Ascending aorta (tissue), 1 donor: ENCODE results near the gene NAALADL2.

DNA sequence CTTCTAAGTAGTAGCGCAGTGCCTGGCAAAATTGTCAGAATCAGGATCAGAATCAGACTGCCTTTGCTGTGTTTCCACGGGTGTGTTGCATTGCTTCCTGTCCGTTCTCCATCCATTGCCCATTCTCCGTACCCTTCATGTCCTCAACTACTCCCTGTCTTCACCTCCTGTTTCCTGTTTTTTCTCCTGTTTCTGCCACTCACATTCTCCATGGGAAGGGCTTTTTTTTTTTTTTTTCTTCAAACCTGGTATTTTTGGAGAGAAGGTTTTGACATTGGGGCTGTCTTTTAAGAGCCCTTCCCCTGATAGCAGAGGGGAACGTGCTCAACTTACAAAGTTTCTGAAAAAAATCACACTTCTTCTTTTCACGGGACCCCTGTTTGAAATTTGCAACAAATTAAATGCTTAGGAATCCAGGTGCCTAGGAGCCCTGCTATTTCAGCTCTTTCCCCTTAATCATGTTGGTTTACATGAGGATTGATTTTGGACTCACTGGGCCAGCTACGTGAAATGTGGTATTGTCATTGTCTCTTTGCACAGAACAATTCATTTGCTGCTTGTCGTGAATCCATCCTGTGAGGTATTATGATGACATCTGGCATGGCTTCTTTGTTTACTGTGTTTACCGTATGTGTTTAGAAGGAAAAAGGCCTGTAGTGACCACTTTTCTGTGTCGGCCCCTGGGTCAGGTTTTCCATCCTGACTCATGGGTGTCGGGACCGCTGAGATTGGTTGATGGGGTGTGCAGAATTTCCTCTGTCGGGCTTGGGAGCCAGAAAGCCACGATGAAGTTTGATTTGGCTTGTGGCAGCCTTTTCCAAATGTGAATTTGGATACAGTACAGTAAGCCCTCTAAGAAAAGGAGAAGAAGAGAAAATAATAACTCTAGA is 113.2 kb downstream of the FNDC3B start:
- PRO-cap, result no peak

DNA sequence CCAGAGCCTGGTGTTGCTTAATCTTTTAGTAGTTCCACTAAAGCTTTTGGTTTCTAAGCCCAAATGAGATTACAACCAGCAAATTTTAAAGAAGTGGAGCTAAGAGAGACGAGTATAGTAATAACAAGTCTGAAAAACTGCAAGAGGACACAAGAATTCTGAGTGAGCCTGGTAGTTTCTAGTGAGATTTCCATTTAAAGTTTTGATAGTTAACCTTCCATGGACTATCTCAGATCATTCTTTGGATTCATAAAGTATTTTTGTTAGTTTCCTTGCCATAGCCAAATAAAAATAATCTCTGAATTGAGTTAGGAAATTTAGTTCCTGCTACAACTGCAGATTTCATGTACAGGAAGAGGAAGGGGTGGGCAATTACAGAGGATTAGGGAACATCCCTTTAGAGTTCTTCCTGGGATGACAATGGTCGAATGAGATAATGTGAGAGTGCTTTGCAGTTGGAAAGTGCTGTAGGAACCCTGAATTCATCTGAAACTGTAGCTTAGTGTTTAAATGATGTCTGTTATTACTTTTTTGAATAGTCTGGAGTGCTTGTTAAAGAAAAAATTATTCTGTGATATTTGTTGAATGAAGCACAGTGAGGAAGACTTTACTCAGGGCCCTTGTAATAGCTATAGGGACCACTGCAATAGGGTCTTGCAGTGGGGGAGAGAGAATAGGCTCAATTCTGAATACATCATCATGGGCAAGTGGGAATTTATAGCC is 137.0 kb downstream of the FNDC3B start:
- PRO-cap, result no peak

GRCh38 chr3:172247325-172247962 is 200.8 kb downstream of the GHSR start:
- PRO-cap, result no peak

GRCh38 chr3:172251124-172251701 is 197.0 kb downstream of the GHSR start:
- PRO-cap, result no peak

DNA sequence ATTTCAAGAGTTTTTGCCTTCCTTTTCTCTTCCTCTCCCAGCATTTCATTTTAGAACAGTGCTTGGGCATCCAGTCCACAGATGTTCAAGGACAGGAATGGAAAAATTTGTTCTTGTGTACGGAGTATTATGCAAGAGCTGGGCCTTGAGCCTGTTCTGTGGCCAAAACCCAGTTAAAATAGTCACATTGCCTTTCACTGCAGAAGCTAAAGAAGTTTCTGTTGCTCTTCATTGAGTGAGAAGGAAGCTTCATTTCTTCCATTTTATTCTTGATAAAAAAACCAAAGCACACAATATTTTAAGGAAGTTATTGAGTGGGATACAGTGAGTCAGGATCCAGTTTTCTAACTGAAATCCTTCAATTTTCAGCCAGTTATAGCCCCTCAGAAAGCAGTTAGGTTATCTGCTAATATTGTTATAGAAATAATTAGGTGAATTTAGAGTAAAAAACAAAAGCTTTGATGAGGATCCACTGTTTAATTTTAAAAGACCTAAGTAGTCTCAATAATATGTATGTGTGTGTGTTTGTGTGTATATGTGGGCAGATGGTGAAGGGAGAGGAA is 191.8 kb downstream of the GHSR start:
- PRO-cap, result no peak

- PRO-cap, result no peak
These were observed 175.9 kb downstream of the GHSR start for GRCh38 chr3:172272270-172272762.

DNA sequence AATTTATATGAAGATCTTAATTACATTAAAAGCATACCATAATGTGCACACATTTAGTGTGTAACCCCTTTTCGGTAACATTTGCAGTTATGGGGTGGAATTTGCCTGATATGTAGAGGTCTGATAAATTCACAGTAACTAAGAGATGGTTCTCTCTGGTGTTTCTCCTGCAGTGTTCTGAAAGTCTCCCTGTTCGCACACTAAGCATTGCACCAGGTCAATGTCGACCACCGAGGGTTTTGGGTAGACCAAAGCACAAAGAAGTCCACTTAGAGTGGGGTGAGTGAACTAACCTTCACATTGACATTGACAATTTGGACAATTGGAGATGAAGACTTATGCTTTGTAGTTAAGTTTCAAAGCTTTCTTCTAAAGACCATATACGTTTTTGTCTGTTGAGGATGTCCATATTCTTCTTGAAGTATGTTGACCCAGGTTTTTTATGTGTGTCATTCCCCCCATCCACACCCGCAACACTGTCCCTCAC is 105.4 kb downstream of the GHSR start:
- PRO-cap, result no peak

GRCh38 chr3:172351562-172352242 is 96.6 kb downstream of the GHSR start:
- PRO-cap, result no peak

DNA sequence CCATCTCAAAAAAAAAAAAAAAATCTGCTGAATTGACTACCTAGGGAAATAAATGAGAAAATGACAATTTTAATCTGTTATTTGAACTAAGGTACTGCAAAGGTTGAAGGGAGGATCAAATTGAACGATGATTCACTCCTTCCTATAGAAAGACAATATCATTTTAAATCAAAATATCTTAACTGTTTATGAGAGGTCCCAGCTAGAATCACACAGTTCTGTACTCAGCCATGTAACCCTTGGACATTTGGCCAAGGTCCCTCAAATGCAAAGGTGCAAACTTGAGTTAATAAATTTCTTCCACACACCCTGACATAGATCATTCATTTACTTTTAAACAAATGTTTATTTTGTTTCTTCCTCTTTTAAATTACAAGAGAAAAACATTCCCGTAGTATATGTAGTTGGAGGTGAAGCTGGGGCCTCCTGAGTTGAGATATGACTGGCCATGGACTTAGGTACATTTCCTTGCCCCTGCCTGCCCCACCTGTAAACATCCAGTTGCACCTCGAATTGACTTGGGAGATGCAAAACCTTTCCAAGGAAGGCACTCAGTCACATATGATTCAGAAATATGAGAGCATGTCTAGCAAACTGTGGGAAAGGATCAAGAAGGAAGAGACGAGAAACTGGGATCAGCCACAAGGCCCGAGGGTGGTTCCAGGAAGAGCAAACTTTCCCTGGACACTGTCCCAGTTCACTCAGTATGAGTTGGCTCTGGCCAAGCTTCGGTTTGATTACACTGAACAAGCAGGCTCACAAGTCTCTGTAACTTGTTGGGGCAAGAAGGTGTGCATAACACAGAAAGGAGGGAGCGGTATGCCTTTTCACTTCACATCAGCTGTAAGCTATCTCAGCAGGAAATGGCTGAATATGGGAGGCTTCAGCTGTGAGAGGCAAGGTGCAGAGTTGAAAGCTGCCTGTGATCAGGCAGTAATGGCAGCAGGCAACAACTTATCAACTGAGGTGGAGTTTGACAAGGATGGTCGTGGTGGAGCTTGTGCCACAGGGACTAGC is 6.7 kb downstream of the TNFSF10 start:
- PRO-cap, result no peak

GRCh38 chr3:172550469-172550854 is 27.2 kb upstream of the TNFSF10 start:
- PRO-cap, result no peak

DNA sequence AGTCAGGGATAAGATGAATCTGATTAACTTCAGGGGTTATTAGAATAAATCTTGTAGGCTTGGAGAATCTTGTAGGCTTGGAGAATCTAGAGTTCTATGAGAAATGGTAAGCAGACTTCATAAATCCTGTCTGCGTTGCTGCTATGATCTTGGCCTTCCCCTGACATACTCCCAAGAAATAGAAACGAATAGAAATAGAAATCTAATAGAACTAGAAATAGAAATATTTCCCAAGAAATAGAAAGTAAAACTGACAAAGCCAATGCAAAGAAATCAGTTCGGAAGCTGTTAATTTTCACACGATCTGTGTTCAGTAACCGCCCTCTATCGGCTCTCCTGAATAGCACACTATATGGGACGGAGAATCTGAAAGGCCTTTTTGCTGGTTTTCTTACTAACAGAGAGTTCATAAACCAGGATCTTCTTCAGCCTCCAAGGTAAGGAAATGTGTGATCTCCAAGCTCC is 72.8 kb upstream of the TNFSF10 start:
- PRO-cap, result no peak

GRCh38 chr3:172601597-172601849 is 78.3 kb upstream of the TNFSF10 start:
- PRO-cap, result no peak

DNA sequence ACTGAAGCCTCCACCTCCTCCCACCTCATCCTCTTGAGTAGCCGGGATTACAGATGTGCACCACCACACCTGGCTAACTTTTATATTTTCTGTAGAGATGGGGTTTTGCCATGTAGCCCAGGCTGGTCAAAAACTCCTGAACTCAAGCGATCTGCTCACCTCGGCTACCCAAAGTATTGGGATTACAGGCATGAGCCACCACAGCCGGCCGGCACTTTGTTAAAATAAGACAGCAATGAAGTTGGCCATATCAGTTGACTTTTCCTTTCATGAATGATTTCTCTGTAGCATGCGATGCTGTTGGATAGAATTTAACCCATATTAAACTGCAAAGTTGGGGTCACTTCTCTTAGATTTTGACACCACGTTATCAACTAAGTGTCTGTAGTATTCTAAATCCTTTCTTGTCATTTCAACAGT is 38.8 kb downstream of the ECT2 start:
- PRO-cap, result no peak

GRCh38 chr3:172857067-172857859 is 106.7 kb downstream of the ECT2 start:
- PRO-cap, result no peak

- PRO-cap, result no peak
These were observed 134.0 kb downstream of the SPATA16 start for GRCh38 chr3:173006979-173007475.

DNA sequence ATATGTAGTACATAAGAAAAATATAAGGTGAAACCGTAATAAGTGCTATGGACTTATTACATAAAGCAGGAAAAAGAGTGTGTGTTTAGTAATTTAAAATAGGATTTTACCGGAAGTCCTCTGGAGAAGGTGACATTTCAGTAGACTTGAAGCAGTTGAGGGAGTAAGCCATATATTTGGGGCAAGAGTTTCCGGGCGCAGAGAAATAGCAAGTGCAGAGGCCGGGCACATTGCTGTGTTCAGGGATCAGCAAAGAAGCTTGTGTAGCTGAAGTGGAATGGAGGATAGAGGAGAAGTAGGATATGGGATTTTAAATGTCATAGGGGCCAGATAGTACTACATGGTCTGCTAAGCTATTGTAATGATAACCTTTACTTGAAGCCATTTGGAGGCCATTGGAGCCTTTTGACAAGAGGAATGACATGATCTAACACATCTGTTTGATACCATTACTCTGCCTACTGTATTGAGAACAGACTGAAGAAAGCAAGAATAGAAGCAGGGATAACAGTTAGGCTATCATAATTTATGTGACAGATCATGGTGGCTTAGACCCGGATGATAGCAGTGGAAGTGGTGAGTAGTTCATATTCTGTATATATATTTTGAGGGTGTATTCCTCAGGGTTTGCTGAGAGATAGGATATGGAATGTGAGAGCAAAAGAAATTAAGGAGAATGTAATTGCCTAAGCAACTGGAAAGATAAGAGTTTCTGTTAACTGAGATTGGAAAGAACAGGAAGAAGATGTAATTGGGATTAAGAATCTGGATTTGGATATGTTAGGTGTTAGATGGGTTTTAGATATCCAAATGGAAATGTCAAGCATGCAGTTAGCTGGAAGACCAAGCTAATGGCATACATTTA is 416.2 kb upstream of the NAALADL2 start:
- PRO-cap, result no peak

DNA sequence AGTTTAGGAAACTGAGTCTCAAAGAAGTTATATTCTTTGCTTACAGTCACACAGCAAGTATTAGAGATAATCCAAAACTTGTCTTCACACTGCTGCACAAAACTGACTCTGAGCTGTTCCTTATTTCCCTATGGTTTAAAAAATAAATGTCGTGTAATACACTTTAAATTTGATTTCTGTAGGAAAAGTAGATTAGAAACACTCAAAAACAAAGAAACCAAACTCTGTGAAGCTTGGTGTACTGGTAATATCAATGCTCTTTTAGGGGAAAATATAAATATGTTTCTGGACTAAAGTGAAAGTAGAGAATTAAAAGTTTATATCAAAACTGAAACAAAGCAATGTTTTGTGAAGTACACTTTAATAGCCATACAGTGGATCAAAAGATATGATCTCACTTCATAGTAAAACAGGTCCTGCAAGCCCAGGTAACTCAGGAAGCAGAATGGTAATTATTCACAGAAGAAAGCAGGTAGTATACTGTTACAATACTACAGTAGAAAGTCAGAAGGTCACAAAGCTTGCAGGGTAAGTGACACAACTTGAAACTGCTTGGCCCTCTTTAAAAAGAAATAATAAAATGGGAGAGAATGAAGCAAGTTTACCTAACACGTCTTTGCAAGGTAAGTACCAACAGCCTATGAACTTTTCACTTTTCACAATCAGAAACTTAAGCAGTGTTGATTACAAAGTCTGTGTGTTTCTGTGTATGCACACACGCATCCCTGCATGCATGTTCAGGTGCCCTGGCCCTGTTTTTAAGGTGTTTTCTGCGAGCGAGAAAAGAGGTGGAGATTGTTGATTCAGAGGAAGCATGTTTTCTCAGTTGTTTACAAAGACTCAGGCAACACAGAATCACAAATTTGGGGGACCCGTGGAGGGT is at the start of gene NAALADL2:
Gene NAALADL2, plus strand, starts transcription at position 507 of the 883 bp plus-strand sequence.
- PRO-cap, result no peak

DNA sequence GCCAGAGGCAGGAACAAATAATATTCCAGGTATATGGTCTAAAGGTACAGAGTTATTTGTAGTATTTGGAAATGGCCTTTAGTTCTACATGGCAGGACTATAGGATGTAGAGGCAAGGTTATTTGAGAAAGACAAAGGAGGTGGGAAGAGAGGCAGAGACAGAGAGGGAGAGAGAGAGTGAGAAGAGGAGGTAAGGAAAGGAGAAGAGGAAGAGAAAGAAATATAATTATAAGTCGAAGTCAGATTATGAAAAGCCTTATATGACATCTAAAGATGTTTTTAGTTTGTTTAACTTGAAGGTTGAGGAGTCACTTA is 260.2 kb downstream of the NAALADL2 start:
- PRO-cap, result unidirectional peak, plus-strand start at position 155 of the sequence

DNA sequence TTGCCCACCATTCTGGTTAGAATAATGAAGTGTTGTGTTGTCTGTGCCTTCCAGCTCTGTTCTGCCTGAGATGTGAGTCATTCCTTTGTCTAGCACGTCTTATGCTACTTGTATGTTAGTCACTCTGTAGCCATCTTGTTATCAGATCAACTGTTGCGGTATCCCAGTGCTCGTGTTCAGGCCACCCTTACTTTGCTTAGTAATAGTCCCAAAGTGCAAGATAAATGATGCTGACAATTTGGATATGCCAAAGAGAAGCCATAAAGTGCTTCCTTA is 527.5 kb downstream of the NAALADL2 start:
- PRO-cap, result no peak

DNA sequence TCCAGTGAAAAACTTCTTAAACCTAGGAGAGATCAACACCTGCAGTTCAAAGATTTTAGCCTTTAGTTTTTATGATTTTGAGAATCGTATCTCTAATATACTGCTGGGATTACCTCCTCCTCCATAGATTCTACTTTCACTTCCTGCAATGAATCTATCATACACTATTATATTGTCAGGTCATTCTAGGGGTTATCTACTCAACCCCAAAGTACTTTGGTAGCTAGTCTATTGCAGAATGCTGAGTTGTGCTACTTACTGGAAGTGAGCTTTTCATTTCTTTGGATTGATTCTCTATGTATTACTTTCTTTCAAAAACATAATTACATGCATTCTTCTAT is 1026.7 kb downstream of the TBL1XR1 start:
- PRO-cap, result no peak